Gastroesophageal sphincter (tissue), 4 donors: Measurements from ENCODE around the genes IL5 and SOWAHA.

GRCh38 chr5:132221808-132222368 lies 5.8 kb downstream of the P4HA2 start:
- PRO-cap, result no peak
- RAMPAGE, long total RNA, 4 experiments, result no peak in any of the 4 experiments

- PRO-cap, result no peak
- RAMPAGE, long total RNA, 4 experiments, result no peak in any of the 4 experiments
Measured at GRCh38 chr5:132271245-132272308, 14.1 kb downstream of the PDLIM4 start.

DNA sequence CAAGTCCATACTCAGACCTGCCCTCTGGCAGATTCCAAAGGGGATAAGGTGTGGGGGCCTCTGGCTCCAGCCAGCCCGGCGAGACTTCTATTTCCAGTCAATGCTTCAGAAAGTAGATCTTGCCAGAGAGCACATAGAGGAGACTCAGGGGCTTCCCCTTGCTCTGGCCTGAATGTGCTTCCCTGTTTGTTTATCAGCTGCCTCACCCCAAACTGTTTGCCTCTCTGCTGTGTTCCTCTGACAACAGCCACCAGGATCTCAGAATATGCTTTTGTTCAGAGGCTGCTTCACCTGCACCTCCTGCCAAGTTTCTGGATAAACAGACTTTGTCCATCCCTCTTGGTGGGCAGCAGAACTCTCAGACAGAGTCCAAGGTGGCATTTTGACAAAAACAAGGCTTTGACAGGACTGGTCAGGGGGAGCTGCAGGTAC lies 7.7 kb downstream of the SLC22A4 start:
- PRO-cap, result no peak
- RAMPAGE, long total RNA, 4 experiments, result no peak in any of the 4 experiments

DNA sequence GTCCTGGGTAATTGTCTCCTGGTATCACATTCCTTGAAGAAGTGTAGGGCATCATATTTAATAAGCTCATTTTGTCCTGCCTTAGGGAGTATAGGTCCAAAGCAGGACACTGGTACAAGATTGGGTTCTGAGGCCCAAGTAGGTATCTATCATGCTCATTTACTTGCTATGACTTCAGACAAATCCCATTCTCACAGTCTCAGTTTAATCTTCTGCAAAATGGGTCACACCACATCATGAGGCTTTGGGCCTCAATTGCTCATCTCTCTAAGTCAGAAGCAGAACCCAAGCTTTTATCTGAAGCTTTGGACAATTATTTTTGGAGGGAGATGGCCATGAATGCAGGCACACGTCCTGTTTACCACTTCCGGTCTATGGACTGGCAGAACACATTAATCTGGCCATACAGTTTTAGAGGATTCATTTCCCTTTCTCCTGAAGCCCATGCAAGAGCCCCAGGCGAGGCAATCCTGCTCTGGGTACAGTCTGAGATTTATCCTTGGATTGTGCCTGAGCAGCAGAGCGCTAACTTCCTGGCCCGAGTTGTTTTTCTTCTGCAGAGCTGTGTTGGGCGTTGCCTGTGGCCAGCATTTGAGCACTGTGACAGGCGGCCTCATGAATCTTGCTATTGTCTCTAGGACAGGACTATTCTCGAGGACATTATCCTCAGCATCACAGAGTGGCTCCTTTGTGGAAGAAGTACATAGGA lies 16.0 kb downstream of the SLC22A4 start:
- PRO-cap, result no peak
- RAMPAGE, long total RNA, 4 experiments, result no peak in any of the 4 experiments

GRCh38 chr5:132394362-132395583 lies 25.3 kb downstream of the SLC22A5 start:
- PRO-cap, result no peak
- RAMPAGE, long total RNA, 4 experiments, result no peak in any of the 4 experiments

DNA sequence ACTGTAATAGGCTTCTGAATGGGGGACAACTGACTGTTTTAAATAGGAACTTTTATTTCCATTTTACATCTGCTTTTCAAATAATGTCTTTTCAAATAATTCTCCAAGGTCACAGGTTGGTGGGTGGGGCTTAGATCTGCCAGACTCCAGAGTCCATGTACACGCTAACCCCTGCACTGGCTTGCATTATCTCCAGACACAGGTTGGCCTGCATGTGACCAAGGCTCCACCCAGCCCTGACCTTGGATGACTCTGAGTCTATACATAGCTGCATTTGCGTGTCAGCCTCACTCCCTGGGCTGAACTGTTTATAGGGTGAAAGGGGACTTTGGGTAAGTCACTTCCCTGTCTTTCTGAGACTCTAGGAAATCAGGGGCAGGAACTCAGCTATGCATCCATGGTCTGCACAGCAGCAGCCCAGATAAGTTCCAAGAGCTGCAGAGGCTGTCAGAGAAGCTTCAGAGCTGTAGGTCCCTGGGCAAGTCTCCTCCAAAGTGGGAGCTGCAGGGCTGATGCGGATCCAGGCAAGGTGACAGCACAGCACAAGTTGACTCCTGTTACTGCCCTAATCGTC lies 53.2 kb downstream of the SLC22A5 start:
- PRO-cap, result no peak
- RAMPAGE, long total RNA, 4 experiments, result no peak in any of the 4 experiments

DNA sequence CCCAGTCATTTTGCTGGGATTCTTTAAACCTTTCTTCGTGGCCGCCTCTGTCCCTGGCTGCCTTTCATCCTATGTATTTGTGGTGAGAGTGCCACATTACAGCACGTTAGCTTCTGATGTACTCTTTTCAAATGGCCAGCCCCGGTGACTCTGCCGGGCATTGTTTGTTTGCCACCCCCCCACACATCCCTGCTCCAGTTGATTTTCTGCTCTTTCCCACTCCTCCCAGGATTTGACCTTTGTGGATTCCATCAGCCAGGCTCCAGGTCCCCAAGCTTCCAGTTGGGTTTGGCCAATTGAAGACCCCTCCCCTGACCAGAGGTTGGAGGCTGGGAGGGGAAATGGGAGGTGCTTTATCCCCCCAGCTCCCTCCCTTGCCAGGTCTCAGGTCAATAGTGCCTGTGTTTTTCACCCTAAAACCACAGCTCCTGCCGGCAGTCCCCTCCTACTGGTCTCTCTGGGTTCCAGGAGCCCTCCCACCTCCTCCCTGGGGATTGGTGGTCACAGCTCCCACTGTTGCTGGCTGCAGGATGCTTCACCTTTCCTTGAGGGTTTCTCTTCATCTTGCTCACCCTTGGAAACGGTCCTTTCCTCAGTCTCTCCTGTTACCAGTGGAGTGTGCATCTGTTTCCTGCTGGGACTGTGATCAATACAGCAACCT lies 34.9 kb downstream of the IRF1 start:
- PRO-cap, result no peak
- RAMPAGE, long total RNA, 4 experiments, result no peak in any of the 4 experiments

- PRO-cap, result no peak
- RAMPAGE, long total RNA, 4 experiments, result no peak in any of the 4 experiments
Measured at GRCh38 chr5:132476752-132477920, 13.4 kb downstream of the IRF1 start.

- PRO-cap, result no peak
- RAMPAGE, long total RNA, 4 experiments, result start-site peak on the minus strand in 2 of 4 experiments, at chr5:132487682-132488031 at its widest, 6 to 13 reads per replicate
Measured at GRCh38 chr5:132487612-132488644, 2.6 kb downstream of the IRF1 start.

GRCh38 chr5:132496131-132496697 lies 5.6 kb upstream of the IRF1 start:
- PRO-cap, result bidirectional peak, plus-strand start at chr5:132496326, minus-strand start at chr5:132496297
- RAMPAGE, long total RNA, 4 experiments, result no peak in any of the 4 experiments

GRCh38 chr5:132543287-132543742 lies at the start of gene IL5:
Gene IL5, minus strand, starts transcription at chr5:132543522.
- PRO-cap, result no peak
- RAMPAGE, long total RNA, 4 experiments, result no peak in any of the 4 experiments

- PRO-cap, result no peak
- RAMPAGE, long total RNA, 4 experiments, result no peak in any of the 4 experiments
Measured at GRCh38 chr5:132588495-132589044, 31.8 kb downstream of the RAD50 start.

- PRO-cap, result no peak
- RAMPAGE, long total RNA, 4 experiments, result start-site peak on the plus strand in 1 of 4 experiments, at chr5:132594872-132594957 at its widest, 39 reads per replicate
Measured at GRCh38 chr5:132594574-132595237, 37.9 kb downstream of the RAD50 start.

DNA sequence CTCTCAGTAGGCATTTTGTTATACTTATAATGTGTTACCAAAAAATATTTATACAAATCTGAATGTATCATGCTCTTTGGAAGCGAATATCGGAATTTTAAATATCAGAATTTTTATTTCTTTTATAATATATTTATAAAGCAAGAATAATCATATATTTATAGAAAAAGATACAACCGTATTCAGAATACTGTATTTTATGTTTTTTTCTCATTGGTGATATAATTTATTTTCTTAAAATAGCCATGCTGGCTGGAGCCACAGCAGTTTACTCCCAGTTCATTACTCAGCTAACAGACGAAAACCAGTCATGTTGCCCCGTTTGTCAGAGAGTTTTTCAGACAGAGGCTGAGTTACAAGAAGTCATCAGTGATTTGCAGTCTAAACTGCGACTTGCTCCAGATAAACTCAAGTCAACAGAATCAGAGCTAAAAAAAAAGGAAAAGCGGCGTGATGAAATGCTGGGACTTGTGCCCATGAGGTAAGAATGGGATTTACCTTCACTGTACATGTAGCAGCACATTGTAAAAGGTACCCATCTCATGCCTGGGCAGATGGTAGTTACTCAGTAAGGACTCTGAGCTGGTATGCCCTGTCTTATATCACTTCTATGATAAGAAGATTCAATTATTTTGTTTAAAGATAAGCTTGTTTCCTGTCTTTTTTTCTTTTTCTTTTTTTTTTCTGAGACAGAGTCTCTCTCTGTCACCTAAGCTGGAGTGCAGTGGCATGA lies 38.7 kb downstream of the RAD50 start:
- PRO-cap, result no peak
- RAMPAGE, long total RNA, 4 experiments, result start-site peak on the plus strand in 1 of 4 experiments, centred at position 339 of the sequence, 67 reads per replicate

DNA sequence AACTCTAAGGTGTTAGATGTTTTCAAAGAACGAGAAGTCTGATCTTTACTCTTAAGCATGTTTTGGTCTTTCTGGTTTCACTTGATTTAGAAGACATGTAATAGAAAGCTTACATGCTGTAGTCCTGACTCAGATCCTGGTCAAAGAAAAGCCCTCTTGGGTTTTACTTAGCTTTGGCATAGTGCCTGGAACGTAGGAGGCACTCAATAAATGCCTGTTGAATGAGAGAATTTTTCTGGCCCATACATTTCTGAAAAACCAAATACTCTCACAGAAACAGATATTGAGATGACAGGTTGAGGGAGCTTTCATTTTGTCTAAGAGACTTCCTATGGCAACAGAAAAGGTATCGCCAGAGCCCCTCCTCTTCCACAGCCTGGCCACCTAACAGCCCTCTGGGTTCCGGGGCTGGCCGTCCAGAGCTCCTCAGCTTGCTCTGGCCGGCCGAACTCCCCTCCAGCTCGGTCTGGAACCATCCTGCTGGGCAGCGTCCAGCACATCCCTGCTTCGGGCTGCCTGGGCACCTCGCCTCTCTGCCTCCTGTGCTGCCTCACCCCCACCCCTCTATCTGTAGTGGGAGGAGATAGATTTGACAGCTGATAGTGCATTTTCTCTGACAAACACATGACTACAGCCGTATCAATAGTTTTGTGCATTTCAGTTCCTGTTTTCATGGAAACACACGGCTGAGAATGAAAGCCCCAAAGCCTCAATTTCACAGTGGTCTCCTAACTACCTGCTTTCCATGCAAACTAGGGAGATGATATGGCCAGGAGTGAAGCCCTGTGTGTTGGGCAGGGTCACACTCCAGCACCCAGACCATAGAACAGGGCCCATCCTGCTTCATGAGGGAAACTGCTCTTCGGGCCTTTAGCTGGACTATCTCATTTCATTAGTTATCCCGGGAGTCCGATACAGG lies 1.1 kb downstream of the IL4 start:
- PRO-cap, result no peak
- RAMPAGE, long total RNA, 4 experiments, result no peak in any of the 4 experiments

GRCh38 chr5:132747701-132748445 lies 647 bp downstream of the CCNI2 start:
- PRO-cap, result no peak
- RAMPAGE, long total RNA, 4 experiments, result no peak in any of the 4 experiments

DNA sequence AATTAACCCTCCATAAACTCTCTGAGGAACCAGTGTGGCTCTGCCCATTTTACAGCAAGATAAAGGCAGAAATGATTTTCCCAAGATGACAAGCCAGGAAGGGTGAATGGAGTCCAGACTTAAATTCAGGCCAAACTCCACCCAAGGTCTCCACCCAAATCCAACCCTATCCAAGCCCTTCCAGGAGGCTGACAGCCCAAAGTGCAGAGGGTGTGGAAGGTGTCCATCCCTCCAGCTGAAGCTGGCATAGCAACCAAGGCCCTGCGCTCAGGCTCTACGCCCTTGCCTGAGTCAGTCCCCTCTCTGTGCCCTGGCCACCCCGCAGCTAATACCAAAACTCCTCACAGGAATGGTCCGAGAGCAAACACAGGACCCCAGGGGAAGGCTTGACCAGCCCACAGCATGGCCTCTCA lies 2.2 kb downstream of the SEPTIN8 start:
- PRO-cap, result unidirectional peak, plus-strand start at position 294 of the sequence
- RAMPAGE, long total RNA, 4 experiments, result no peak in any of the 4 experiments

GRCh38 chr5:132813088-132813864 lies at the start of gene SOWAHA:
Gene SOWAHA, plus strand, starts transcription at chr5:132813302.
- PRO-cap, result no peak
- RAMPAGE, long total RNA, 4 experiments, result no peak in any of the 4 experiments

DNA sequence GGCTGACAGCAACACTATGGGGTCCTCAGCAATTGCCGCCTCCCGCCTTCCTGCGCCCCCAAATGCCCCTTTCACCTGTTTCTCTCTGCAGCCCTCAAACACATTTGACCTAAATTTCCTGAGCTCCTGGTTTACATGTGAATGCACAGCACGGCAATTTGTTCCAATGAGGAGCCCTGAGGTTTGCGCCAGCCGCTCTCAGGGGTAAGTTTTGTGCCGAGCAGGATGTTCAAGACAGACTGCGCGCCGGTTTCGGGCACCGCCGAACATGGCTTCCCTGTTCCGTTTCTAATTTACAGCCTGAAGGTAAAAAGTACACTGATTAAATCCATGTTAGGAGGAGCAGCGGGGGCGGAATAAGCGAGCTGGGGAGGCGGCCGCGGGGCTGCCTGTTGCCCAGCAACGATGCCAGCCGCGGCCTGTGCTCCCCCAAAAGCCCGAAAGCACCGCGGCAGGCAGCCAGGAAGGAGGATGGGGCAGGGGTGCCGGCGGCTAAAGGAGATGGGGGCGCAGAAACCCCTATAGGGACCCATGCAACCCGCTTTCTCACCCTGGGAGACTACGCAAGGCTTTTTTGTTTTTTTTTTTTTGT lies 6.3 kb downstream of the SOWAHA start:
- PRO-cap, result no peak
- RAMPAGE, long total RNA, 4 experiments, result no peak in any of the 4 experiments

GRCh38 chr5:132837876-132838268 lies 7.4 kb upstream of the SHROOM1 start:
- PRO-cap, result no peak
- RAMPAGE, long total RNA, 4 experiments, result no peak in any of the 4 experiments